ENCODE data around the gene AAMDC.

DNA sequence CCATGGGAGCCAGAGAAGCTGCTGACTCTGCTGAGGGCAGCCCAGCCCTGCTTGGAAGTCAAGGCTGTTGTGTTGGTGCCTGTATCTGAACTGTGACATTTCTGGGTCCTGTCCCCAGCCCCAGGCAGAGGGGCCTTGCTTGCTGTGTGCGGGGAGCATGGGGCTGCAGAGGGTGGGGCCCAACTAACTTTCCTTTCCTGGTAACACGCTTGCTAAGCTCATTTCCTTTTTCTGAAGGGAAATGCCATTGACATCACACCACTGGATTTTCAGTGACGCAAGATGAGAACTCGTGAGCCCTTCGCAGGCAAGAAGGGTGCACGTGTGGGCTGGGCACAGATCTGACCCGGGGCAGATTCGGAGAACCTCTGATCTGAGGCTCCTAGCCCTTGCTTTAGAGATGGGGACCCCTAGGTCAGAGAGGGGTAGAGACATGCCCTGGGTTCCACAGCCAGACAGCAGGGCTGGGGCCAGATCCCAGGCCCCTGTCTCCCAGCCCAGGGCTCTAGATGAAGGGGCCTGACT, 41.0 kb downstream of the LRRC32 start:
- PRO-cap, 2 experiments = peak in 2 of 2 experiments; most common plus-strand start position 324 of the sequence (in 1); most common minus-strand start position 87 of the sequence (in 1)

- PRO-cap, 2 experiments = no peak in any of the 2 experiments
Observed at GRCh38 chr11:76664744-76665334, 5.7 kb downstream of the LRRC32 start.

DNA sequence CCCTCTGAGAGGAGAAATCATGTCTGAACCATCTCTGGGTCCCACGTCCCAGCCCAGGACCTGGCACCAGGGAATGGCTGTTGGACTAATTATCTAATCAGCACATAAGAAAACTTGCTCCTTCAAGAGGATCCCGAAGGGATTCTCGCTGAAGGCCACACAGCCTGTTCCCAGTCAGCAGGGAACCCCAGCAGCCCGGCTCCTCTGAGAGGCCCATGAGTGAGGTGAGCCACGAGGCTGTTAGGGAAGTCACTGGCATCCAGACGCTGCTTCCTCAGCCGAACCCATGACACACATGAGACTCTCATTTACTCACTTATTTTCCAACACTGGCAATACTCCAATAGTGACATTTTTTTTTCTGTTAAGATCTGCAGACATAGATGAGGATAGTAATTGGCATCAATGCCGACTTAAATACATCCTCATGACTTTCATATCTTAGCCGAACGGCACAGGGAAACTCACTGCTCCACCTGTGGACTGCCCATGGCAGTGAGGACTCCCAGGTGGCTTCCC, 38.4 kb upstream of the TSKU start:
- PRO-cap, 2 experiments = no peak in any of the 2 experiments

DNA sequence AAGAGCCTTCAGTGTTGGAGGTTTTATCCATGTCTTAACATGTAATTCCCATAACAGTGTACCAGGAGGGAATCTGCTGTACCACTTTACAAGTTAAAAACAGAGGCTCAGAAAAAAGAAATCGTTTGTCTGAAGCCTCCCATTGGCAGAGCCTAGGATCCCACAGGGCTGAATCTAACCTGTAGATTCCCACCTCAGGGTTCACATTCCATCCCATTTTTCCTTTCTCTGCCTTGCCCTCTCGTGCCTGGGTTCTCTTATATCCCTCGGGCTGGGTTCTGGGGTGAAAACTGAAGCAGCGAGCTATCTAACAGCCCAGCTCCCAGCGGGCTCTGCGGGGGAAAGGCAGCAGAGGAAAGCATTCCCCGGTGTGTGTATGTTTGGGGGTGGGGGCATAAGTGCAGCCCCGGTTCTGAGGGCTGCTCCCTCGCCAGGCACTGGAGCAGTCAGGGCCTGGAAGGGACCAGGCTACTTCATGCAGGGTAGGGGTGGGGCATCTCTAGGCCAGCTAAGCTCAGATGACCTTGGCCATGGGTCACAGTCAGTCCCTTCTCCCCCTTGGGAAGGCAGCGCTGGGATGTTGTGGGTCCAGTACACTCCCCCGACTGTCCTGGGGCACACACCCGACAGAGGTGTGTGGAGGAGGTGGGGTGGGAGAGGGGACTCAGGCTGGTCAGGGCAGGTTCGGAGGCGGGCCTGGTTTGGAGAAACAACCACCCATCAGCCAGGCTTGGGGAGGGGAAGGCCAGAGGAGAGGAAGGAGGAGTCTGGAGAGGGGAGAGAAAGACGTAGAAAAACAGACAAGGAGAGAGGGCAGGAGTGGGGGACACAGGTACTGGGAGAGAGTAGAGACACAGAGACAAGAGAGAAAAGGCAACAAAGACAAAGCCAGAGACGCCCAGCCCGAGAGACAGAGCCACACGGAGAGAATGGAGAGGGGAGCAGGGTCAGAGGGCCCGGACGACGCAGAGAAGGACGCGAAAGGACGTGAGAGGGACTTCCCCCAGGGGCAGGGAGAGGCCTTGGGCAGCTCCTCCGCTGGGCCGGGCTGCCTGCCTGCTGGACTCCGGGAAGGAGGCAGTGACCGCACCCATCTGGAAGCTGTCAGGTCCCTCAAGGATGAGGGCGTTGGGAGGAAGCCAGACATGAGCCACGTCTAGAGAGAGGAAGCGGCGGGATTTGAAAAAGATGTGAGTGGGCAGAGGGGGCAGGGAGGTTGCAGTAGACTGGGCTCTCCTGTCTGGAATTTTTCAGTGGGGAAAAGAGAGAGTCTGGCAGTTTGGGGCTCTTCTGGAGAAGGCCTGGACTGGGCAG, 30.8 kb upstream of the TSKU start:
- PRO-cap, 2 experiments = no peak in any of the 2 experiments

GRCh38 chr11:76766960-76767662, 16.0 kb upstream of the TSKU start:
- PRO-cap, 2 experiments = no peak in any of the 2 experiments

DNA sequence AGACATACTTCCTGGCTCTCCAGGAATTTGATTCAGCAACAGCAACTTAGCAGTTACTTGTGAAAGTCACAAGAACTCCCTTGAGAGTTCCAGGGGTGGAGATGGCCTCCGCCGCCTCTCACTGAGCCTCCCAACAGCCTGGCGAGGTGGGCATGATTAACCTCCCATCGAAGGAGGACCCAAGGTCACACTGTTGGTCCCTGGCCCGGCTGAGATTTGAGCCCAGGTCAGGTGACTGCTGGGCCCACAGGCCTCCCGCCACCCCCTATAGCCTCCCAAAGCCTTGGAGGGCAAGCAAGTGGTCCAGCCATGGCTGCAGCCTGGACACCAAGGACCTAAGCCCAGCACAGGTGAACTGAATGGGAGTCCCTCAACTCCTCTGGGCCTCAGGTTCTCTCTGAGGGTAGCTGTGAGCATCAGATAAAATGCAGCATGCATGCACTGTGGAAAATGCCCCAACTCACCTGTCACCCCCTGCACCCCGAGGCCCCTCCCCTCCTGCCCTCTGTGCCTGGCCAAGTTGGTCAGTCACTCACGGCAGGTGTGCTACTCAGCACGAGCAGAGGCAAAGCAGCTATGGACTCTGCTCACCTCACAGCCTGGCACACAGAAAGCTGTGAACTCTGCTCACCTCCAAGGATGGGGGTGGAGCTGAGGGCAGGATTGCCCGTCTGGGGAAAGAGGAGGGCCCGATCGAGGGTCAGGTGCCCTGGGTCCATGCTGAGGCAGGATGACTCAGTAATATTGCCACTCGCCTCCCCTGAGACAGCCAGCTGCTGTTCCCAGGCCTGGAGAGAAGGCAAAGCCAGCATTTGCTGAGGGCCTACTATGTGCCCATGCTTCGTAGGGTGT, 13.8 kb upstream of the TSKU start:
- PRO-cap, 2 experiments = no peak in any of the 2 experiments

GRCh38 chr11:76820017-76820482, 36.9 kb downstream of the TSKU start:
- PRO-cap, 2 experiments = no peak in any of the 2 experiments

DNA sequence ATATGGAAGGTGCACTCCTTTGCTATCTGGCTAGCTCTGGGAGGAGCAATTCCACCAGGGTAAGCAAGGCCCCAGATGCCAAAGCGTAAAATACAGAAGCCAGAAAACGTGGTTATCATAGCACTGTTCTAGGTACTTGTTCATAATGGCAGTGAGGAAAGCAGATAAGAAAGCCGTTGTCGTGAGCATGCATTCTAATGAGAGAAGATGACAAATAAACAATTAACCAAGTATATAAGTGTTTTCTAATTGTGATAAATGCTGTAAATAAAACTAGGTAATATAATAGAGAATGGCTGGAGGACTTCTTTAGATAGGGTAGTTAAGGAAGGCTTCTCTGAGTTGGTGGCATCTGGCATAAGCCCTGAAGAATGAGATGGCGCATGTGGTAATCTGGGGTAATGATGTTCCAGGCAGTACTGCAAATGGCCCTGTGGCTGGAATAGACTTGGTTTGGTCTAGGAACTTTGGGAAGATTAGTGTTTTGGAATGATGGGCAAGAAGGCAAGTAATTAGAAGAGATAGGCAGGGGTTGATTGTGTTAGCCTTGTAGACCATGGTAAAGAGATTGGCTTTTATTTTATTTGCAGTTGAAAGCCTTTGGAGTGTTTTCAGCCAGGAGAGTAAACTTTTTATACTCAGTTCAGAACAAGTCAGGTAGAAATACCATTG, 25.2 kb downstream of the ACER3 start:
- PRO-cap, 2 experiments = no peak in any of the 2 experiments

DNA sequence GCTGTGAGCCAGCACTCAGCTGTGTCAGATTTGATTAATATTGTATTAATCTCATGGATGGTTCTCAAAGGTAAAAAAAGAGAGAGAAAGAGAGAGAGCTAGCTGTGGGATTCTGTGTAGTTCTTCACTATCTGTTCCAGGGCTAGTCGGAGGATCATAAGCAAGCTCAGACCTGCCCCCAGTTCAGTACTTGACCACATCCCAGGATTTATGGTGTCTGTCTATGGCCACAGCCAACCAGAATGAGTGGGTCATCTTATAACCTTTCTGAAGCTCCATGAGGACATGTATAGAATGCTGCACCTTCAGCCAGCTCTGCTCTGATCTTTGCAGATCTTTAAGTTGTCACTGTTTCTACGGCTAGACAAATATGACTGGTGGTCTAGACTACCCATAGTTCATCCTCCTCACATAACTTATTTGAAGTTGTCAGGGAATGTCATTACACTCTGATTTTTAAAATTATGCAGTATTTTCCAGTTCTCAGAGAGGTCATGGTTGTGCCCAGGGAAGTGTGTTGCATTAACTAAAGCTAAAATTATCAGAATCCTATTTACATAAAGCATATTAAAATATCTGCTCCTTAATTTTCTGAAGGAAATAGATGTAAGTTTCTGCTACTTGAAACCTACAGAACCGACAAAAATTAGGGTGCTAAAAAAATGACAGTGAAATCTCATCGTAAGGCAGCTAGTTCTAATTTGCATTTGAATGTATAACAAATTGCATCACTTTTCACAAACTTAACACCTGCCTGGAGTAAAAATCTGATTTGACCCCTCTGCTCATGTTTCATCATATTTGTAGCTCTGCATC, 13.2 kb upstream of the B3GNT6 start:
- PRO-cap, 2 experiments = no peak in any of the 2 experiments

- PRO-cap, 2 experiments = no peak in any of the 2 experiments
Observed at GRCh38 chr11:77029566-77030335, 4.4 kb upstream of the B3GNT6 start.

GRCh38 chr11:77036127-77037219, 2.3 kb downstream of the B3GNT6 start:
- PRO-cap, 2 experiments = no peak in any of the 2 experiments

- PRO-cap, 2 experiments = peak in 1 of 2 experiments; most common plus-strand start chr11:77066032 (in 1)
Observed at GRCh38 chr11:77065613-77066158, 1.1 kb upstream of the CAPN5 start.

DNA sequence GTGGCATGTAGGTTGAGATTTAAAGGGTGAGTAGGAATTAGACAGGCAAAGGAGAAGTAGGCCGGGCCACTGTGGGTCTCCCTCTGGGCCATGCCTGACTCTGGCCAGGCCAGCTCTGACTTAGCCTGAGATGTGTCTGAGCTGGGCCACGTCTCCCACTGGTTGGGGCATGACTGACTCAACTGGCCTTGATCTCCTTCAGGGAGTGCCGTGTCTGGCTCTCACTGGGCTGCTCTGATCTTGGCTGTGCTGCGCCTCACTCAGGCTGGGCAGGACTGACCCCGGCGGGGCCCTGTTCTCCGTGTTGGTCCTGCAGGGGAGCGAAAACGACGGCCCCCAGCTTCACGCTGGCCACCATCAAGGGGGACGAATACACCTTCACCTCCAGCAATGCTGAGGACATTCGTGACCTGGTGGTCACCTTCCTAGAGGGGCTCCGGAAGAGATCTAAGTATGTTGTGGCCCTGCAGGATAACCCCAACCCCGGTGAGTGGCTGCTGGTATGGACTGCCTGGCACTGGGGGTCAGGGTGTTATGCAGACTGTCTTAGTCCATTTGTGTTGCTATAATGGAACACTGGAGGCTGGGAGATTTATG, 71.4 kb downstream of the MYO7A start:
- PRO-cap, 2 experiments = no peak in any of the 2 experiments

DNA sequence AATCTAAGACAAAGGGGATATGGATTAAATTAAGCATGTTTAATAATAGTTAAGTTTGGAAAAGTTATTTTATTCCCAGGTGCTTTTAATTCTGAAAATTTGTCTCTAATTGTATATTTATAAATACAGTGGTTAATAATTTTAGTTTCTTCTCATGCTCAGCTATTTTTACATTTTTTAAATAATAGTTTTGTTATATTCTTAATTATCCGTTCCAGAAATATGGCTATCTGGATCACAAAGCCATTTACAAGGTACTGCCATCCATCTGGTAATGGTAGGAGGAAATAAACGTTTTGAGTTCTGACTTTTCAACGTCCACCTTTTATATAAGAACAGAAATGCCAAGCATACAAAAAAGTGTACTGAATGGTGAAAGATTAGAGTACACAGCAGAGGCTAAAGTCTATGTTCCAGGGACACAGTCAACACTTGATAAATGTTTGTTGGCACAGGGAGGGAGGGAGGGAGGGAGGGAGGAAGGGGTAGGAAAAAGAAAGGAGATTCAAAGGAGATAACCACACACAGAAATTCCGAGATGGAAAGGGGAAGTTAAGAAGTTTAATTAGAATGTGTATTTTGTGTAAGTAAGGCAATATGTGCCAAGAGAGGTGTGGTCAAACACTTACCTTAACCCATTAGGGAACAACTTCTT, 58.3 kb downstream of the GDPD4 start:
- PRO-cap, 2 experiments = no peak in any of the 2 experiments

- PRO-cap, 2 experiments = no peak in any of the 2 experiments
Observed at GRCh38 chr11:77407490-77407948, 66.4 kb downstream of the PAK1 start.

DNA sequence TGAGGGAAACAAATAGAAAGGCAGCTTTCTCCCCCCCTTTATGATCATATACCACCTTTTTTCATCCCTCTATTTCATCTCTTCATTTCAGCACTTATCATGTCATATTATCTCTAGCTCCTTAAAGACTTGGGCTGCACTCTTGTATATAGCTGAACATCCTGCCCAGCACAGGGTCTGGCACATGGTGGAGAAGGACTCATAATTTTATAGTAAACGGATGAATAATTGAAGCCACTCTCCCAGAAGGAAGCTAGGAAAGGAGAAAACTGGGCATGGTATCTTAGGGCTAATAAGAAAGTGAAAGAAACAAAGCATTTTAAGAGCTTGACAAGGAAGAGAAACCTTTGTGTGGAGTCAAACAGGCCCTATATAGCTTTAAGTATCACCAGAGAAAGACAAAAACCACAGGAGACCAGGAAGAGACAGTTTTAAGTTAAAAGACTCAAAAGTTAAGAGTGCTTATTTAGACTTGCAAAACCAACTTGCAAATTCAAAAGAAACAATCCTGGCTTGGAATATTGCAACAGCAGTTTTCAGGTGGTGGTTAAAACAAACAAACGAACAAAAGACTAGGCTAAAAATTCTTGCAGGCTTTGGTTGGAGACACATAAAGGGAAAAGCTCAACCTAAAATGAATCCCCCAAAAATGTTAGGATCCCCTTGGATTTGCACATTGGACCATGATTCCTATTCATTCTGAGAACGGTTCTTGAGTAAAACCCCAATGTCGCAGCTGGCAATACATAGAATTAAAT, 3.4 kb downstream of the PAK1 start:
- PRO-cap, 2 experiments = no peak in any of the 2 experiments

DNA sequence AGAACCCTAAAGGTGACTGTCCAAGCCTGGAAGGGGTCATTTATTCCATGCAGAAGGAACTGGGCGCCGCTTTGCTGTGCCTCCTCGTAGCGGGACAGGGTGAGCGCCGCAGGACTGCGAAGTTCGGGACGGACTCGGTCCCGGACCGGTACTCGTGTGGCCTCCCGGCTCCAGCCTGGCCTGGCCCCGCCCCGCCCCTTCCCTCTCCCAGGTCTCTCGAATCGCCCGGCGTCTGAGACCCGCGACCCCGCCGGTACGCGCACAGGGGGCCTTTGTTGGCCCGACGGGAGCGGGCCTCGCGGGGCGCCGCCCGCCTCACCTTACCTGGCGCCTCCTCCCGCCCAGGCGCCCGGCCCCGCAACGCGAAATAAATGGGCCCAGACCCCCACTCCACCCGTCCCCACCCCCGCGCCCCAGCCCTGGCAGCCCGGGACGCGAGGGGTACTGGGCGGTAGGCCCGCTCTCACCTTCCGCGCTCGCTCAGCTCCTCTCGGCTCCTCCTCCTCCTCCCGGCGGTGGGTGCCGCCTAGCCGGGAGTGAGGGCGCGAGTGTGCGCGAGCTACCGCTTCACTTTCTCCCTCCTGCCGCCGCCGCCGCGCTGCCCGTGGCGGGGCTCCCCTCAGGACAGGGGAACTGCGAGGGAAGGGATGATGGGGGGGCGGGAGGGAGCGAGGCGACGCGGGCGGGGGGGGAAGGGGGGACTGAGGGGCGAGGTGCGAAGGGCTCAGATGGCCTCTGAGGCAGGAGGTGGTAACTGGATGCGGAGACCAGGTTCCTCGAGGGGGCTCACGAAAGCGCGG, 609 bp downstream of the PAK1 start:
- PRO-cap, 2 experiments = peak in 2 of 2 experiments; most common plus-strand start position 570 of the sequence (in 2); most common minus-strand start position 213 of the sequence (in 1)

DNA sequence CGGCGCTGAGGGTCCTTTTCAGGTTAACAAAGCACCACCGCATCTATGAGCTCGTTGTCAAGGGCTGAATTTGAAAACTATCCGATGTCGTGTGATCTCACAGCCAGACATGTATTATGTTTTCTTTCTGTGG, 515 bp upstream of the PAK1 start:
- PRO-cap, 2 experiments = no peak in any of the 2 experiments

DNA sequence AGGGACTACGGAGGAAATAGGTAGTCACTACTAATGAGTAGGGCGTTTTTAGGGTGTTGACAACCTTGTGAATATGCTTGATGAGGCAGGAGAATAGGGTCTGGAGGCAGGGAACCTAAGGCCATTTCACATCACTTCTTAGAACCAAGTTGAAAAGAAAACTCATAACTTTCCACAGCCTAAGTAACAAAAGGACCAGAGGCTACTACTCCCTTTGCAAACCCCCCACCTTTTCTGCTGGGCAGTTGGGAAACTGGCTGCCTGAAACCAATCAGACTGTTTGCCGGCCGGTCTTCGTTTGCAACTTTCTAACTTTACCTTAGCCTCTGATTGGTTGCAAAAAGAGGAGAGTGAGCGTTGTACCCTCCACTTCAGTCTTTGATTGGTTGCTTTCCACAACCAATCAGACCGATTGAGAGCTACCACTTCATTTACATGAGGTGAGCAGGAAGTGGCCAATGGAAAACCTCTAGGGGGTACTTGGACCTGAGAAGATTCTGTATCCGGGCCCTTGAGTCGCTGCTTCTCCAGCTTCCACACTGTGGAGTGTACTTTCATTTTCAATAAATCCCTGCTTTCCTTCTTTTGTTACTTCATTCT, 18.7 kb upstream of the CLNS1A start:
- PRO-cap, 2 experiments = no peak in any of the 2 experiments

DNA sequence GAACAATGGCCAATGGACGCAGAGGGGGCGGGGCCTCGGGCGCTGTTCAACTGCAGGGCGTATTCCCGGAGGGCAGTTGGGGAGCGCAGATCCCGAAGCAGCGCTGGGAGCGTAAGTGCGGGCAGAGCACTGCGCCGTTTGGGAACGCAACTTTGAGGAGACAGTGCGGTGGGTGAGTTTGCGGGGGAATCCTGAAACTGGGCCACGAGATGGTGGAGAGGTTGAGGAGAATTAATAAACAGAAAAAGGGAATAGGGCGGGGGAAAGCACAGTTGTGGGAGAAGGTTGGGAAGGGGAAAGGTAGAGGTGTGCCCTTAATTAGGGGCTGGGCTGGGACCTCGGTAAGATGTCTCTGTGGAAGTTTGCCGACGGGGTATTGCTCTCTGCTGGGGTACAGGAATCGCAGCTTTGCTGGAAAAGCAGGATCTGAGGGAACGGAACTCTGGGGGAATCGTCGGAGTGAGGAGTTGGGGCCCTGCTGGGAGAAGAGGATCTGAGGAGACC, at the start of gene AAMDC:
Gene AAMDC (plus strand): TSS at position 75 of the 504 bp plus-strand sequence.
- PRO-cap, 2 experiments = peak in 2 of 2 experiments; most common plus-strand start position 88 of the sequence (in 1)

Data from monocyte (primary cell).